ENCODE measurements around a stretch of chr3.

- CAGE, long polyA plus RNA = no peak
- RRBS = no CpG with 5 or more reads among the region's 3 CpGs
Measured at GRCh38 chr3:151832452-151832767, 18.5 kb downstream of the AADAC start.

DNA sequence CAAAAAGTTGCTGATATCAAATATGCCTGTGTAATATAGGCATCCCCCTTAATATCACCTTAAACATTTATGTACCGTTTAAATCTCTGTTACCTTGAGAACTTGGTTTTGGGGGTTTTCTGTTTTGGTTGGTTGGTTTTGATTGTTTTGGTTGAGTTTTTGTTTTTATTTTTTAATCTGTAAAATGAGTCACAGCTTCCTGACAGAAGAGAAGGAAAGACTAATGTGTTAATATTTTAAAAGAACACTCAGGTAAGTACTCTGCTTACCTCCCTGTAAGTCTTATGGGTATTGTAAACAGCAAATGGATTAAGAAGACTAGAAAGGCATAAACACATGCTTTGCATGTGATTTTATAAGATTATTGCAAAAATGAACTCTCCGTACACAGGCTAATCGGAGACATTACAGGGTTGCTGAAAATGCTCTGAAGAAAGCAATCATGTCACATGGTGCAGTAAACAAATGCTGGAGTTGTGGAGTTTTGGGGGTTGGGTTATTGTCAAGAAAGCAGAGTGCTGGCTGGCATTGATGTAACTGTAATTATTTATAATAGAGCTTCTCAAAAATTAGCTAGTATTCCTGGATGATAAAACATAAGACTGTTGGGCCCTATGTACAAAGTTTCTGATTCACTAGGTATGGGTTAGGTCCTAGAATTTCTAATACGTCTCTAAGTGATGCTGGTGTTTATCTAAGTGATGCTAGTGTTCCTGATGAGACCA, 69.4 kb upstream of the MBNL1 start:
- CAGE, long polyA plus RNA = no peak
- RRBS = no CpG with 5 or more reads among the region's 4 CpGs

DNA sequence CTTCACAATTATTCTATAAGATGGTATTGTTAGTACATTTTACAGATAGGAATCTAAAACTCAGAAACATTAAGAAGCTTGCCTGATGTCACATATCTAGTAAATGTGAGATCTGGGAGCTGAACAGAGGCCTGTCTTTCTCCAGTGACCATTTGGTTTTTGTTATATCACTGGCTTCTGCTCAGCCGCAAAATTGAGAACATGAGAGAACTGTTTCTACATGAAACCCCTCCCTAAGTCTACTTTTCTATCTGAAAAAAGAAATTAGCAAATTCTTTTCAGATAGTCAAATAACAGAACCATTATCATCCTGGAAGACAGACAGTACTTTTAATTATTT, 68.2 kb upstream of the MBNL1 start:
- CAGE, long polyA plus RNA = no peak
- RRBS = no CpG with 5 or more reads among the region's 1 CpG

DNA sequence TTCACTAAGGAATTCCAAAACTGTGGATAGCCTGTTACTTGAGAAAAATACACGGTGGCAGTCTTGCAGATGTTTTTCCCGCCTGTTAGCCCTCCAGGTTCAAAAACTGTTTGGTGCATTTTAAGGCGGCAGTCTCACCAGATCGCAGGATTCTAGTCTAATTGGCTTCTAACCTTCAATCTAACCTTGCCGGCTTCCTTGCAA, 544 bp upstream of the MBNL1 start:
- CAGE, long polyA plus RNA = no peak
- RRBS = no CpG with 5 or more reads among the region's 5 CpGs

- CAGE, long polyA plus RNA = no peak
- RRBS = no CpG with 5 or more reads among the region's 2 CpGs
Measured at GRCh38 chr3:152270560-152270815, 1.8 kb downstream of the MBNL1 start.

GRCh38 chr3:152270843-152271356, 2.2 kb downstream of the MBNL1 start:
- CAGE, long polyA plus RNA = no peak
- RRBS = no CpG with 5 or more reads among the region's 1 CpG

- CAGE, long polyA plus RNA = no peak
- RRBS = no CpG with 5 or more reads among the region's 7 CpGs
Measured at GRCh38 chr3:152274125-152275324, 5.8 kb downstream of the MBNL1 start.

- CAGE, long polyA plus RNA = no peak
- RRBS = no CpG with 5 or more reads among the region's 2 CpGs
Measured at GRCh38 chr3:152301311-152301766, 32.6 kb downstream of the MBNL1 start.

DNA sequence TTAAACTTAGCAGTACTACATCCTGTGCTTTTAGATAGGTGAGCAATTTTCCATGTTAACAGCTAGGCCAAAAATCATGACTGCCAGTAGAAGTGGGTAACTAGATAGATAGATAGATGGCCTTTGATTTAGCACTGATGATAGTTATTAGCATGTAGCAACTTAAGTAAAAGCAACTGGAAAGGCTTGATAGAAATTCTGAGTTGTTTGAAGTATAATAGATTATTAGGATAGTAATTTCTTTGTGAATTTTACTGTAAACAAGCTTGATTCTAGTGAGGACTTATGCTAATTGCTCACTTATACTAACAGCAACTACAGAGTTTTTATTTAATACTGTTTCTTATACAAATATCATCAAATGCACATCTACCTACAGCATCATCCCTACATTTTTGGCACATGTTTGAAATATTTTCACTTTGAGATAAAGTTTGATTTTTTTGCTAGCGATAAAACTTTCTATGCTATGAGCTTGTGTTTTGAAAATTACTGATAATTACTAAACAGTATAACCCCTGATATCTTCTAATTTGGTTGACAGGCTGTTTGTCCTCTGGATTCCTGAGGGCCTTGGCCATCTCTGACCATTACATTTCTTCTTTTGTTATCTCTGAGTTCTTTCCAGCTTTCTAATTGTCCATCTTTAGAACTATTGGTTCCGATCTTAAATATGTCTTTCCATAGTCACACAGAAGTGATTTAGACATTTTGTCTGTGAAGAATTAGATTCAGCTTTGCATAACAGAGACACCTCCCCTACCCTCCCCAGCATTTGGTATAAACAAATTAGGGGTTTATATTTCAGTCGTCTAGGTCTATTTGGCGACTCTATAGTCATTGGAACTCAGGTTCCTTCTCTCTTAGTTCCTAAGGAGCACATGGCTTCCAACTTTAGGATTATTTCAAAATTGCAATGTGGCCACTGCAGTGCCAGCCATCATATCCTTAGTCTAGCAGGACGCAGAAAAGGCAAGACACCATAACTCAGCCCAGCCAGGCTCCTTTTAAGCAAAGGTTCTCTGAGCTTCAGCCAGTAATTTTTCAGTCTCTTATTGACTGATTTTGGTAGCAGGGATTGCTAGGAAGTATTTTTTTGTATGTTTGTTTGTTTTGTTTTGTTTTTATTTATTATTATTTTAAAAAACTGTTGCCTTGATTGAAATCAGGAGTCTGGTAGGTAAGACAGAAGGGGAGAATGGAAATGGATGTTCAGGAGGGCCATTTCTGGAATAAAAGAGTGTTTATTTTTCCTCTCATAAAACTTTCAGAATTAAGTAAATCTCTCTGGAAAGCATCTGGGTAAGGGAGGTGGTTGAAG, 37.2 kb downstream of the MBNL1 start:
- CAGE, long polyA plus RNA = no peak
- RRBS = no CpG with 5 or more reads among the region's 5 CpGs

GRCh38 chr3:152464679-152465426, 196.1 kb downstream of the MBNL1 start:
- CAGE, long polyA plus RNA = start-site peak on the plus strand at chr3:152464753-152464800, 338 and 309 reads in 2 replicates; start-site peak on the plus strand at chr3:152465083-152465151, 518 and 637 reads in 2 replicates
- RRBS = no CpG with 5 or more reads among the region's 5 CpGs

- CAGE, long polyA plus RNA = no peak
- RRBS = no CpG with 5 or more reads among the region's 3 CpGs
Measured at GRCh38 chr3:152909297-152910026, 74.5 kb downstream of the P2RY1 start.

DNA sequence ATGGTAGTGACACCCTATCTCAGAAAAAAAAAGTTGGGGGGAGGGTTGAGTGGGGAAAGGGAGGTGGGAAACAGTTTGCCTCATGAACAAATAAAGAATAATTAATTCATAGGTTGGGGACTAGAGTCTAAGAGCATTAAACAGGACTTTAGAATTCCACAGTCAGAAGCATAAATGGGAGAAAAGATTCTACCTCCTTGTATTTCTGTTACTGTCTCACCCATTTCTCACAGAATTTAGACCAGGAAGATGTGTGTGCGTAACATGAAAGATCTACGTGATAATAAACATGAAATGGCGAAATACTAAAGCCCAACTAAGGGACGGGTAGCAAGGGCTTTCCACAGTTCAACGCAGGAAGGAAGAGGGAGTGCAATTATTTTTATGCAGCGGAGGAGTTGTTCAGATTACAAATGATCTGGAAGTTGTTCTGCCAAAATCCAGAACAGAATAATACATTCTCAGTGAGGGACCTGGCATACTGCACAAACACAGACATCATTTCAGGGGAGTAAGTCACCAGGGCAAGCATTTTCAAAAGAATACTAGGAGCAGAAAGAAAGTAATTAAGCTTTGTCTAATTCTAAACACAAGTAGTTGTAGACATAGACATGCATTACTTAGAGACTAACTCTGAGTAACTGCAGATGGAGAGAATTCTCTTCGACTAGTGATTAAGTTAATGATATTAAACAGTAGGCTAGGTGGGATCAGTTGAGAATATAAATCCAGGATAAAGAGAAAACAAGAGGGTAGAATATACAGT, 133.7 kb upstream of the RAP2B start:
- CAGE, long polyA plus RNA = no peak
- RRBS = no CpG with 5 or more reads among the region's 7 CpGs

GRCh38 chr3:153163986-153164176, 1.9 kb downstream of the RAP2B start:
- CAGE, long polyA plus RNA = no peak
- RRBS = no CpG with 5 or more reads among the region's 1 CpG

DNA sequence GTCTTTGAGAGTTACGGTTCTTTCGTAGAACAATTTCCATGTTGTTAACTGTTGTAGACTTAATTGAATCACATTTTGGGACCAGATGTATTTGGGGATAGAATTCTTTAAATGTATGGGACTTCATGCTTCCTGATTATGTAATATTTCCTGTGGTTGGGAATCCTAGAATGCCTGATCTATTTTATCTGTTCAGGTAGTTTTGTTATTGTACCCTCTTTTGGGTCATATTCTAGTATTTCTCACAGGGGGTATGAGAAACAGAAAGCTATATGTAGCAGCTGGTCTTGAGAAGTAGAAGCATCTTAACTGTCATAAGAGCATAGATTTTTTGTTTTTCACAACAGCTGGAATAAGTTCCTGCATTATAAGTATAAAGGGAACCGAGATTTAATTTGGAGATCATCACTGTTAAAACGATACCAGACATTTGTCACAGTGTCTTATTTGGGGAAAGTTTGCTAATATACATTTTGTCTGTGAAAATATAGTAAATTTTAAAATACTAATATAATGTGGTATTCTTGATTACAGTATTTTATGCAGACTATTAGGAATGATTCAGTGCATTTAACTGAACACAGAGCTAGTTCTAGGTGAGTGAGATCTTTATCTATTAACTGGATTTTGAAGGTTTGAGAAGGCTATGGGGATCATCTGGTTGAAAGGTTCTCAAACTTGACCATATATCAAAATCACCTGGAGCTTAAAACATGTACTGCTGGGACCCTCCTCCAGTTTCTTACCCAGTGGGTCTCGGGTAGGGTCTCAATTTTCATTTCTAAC, 4.8 kb downstream of the RAP2B start:
- CAGE, long polyA plus RNA = no peak
- RRBS = no CpG with 5 or more reads among the region's 5 CpGs

DNA sequence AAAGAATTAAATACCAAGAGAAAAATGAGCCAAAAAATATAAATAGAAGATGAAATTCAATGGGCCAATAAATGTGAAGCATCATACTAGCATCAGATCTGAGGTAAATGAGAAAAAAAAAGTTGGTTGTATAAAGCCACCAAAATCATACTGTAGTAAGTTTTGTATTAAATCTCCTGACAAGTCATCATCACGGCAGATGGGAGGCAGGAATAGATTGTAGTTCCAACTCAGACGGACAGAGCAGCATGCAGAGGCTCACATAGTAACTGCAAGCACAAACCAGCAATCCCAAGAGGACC, 141.9 kb upstream of the ARHGEF26 start:
- CAGE, long polyA plus RNA = no peak
- RRBS = no CpG with 5 or more reads among the region's 2 CpGs

GRCh38 chr3:154125190-154125659, 4.0 kb downstream of the ARHGEF26 start:
- CAGE, long polyA plus RNA = no peak
- RRBS = no CpG with 5 or more reads among the region's 2 CpGs

- CAGE, long polyA plus RNA = no peak
- RRBS = no CpG with 5 or more reads among the region's 7 CpGs
Measured at GRCh38 chr3:155109820-155110516, 29.8 kb downstream of the MME start.

- CAGE, long polyA plus RNA = no peak
- RRBS = no CpG with 5 or more reads among the region's 11 CpGs
Measured at GRCh38 chr3:155111031-155111834, 31.1 kb downstream of the MME start.

GRCh38 chr3:155862629-155863047, 7.8 kb upstream of the GMPS start:
- CAGE, long polyA plus RNA = no peak
- RRBS = no CpG with 5 or more reads among the region's 8 CpGs

GRCh38 chr3:156142719-156143714, 22.6 kb downstream of the KCNAB1 start:
- CAGE, long polyA plus RNA = no peak
- RRBS = no CpG with 5 or more reads among the region's 11 CpGs

All from AG04450 (cell line).